Neural crest cell (in vitro differentiated cells): ENCODE results near the genes TBL1Y and HSFY1.

- PRO-cap = no peak
Observed at GRCh38 chrY:2835004-2835499, 6.3 kb upstream of the RPS4Y1 start.

DNA sequence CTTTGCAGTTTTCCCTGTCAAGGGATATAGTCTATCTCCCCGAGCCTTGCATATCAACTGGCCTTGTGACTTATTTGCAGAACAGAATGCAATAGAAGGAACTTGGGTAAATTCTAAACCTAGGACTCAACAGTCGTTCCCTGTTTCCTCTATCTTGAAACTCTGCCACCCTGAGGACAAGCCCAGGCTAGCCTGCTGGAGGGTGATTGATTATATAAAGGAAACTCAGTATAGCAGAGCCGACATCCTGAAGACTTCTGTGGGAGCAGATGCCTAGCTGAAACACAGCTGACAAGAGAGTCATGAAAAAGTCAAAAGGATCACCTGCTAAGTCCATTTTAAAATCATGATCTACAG lies 197.1 kb downstream of the TGIF2LY start:
- PRO-cap = no peak

GRCh38 chrY:6910266-6911341 lies at the start of gene TBL1Y:
TSS of gene TBL1Y (plus strand) at chrY:6910697.
- PRO-cap = no peak

DNA sequence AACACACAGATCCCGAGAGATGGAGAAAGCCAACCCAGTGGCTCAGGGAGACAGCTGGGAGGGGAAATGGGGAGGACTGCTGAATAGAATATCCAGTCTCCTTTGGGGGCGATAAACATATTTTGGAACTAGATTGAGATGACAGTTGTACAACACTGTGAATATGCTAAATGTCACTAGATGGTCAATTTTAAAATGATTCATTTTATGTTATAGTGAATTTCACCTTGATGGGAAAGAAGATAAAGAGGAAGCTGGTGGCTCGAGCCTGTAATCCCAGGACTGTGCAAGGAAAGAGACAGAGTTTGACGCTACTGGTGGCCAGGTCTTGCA lies 372.4 kb upstream of the AMELY start:
- PRO-cap = no peak

- PRO-cap = no peak
Observed at GRCh38 chrY:13435809-13436465, 43.9 kb downstream of the UTY start.

- PRO-cap = no peak
Observed at GRCh38 chrY:14522217-14522989, 1.9 kb upstream of the NLGN4Y start.

- PRO-cap = no peak
Observed at GRCh38 chrY:18546371-18547001, at the start of gene HSFY1. TSS of gene HSFY1 (plus strand) at chrY:18546720.

DNA sequence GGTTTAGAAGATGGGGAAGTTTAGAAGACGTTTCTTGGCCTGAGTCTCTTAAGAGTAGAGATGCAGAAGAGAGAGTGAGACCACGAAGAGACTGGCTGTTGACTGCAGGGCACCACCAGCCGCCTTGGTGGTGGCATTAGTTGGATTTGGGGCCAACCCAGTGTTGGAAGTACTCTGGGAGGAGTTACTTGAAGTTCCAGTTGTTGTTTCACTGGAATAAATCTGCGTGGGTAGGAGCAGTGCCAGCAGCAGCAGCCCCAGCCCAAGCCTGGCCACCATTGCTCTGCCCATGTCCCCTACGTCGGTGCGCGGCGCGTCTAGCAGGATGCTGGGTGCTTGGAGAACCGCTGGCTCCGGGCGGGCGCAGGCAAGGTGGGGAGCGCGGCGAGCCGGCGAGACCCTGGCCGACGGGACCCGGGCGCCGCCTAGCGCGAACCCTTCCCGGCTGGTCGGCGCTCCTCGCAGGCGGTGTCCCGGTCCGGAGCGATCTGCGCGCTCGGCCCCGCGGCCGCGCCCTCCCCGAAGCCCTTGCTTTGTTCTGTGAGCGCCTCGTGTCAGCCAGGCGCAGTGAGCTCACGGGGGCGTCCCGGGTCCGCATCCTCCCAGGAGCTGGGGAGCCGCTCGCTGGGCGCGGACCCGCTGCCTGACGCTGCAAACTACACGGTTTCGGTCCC lies 219.0 kb upstream of the HSFY2 start:
- PRO-cap = no peak